ENCODE results near the genes RIOK2 and PAM.

DNA sequence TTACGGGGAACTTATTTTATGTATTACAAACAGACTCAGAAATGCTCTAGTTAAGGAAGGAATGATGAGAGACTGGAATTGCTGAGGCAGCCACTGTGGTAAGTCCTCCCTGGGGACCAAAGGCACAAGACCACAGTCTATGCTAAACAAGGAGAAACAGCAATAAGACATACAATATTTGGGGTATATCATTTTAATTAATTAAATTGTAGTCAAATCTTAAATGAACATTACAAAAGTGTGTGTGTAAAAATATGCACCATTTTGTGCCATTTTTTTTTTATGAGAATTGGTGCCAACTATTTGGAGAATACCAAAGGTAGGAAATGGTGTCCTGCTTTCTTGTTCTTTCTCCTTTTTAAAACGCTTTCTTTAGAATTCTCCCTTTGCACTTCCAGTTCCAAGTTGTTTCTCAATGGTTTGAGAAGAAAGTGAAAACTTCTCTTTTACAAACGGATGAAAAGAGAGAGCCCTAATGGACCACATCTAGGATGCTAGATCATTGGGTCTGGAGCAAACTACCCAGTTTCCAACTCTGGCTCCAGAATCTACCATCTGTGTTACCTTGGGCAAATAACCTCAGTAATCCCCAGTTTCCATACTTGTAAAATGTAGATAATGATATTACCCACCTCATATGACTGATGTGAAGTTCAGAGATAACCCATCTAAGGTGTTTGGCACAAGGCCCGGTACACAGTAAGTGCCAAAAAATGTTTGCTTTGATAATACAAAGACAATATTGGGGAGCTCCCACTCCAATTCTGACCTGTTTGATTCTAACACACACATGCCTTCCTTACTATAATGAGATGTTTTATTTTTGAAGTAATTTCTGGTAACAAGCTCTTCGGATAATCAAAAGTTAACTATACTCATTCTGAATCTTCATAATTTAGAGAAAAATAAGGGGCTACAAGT, 30.8 kb downstream of the ELL2 start:
- RAMPAGE, long total RNA = no peak
- RRBS = no CpG with 5 or more reads among the region's 5 CpGs

- RAMPAGE, long total RNA = no peak
Observed at GRCh38 chr5:95949922-95950330, 11.7 kb downstream of the ELL2 start.

DNA sequence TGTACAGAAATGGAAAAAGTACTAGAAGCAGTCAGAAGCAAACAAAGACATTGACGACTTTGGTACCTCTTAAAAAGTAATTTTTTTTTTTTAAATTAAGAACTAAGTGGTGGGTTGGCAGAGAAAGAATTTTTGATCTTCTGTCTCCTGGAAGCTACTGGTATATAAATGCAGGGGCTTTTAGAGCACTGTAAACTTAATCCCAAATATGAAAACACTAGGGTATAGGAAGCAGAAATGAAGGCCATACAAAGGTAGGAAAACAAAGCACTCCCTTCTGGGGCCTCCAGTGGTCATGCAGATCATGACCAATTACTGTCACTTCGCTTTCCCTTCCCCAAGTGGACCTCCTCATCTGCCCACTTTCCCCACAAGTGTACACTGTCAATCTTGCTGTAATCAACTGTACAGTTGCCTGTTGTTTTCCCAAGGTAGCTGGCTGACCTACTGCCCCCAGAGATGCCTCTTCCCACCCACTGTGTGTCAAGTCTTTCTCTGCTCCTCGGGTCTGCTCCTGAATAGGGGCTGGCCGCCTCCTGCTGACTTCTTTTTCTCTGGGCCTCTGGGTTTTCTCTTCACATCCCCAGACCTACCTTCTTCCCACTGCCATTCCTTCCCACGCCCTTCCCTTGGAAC, 2.7 kb downstream of the ELL2 start:
- RAMPAGE, long total RNA = no peak
- RRBS = no CpG with 5 or more reads among the region's 5 CpGs

DNA sequence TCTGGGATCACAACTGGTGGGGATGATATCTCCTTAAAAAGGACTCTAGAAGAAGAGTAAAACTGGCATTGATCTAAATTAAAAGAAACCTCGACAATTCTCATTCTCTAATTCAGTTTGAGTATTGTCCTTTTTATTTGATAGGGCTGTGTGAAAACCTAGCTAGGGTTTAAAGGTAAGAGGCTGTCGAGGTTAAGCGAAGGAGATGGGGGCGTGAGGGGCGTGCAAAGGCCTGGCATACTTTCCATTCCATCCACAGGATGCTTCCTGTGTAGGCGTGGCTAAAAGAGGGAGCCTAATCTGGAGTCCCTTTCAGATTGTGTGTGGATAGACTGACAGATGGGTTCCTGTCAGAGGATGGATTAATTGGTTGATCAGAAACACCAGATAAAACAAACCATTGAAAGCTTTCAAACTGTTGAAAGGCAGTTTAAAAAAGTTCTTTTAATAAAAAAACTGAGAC, 1.1 kb upstream of the ELL2 start:
- RAMPAGE, long total RNA = no peak
- RRBS = no CpG with 5 or more reads among the region's 6 CpGs

GRCh38 chr5:96145839-96146477, 184.3 kb upstream of the ELL2 start:
- RAMPAGE, long total RNA = no peak
- RRBS = no CpG with 5 or more reads among the region's 1 CpG

- RAMPAGE, long total RNA = no peak
- RRBS = no CpG with 5 or more reads among the region's 19 CpGs
Observed at GRCh38 chr5:96431528-96431983, 1.5 kb downstream of the PCSK1 start.

DNA sequence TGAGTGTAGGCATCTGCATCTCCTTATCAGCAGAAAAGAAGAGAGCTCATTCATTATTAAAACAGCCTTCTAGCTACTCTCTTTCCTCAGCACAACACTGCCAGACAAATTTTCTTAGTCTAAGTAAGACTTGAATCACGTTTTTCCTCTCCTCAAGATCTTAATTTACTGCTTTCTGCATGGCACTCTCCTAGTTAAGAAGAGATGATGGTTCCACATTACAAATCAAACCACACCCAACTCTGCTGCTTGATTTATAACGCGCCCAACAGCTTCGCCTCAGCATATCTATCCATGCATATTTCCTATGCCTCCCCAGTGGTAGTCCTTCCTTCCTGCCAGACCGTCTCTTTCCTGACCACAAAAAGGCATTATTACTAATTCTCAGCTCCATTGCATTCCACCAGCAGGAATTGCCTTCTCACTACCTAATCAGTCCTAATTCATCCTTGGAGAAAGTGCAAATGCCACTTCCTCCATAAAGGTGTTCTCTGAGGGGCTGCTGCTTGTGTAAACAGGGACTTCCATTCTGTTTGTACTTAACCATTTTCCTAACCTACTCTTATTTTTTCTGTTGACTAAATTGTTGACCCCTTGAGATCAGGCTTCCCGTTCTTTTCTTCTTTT, 95.0 kb upstream of the CAST start:
- RAMPAGE, long total RNA = no peak
- RRBS = no CpG with 5 or more reads among the region's 6 CpGs

- RAMPAGE, long total RNA = no peak
- RRBS = under 1% methylated on average over 21 of the region's 63 CpGs
Observed at GRCh38 chr5:96662748-96663608, 802 bp downstream of the CAST start.

DNA sequence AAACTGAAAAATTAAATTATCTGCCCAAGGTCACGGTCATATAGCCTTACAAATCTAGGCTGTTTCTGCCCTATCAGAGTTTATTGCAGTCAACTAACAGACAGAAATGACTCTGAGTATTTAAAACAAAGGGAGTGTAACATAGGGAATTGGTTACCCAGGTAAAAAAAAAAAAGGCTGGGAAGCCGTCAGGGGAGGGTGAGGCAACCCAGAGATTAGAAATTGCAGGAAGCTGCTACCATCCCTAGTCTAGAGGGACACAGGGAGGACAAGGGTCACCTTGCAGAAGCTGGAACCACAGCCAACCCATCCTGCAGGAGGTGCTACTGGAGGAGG, 6.4 kb downstream of the CAST start:
- RAMPAGE, long total RNA = no peak
- RRBS = no CpG with 5 or more reads among the region's 2 CpGs

DNA sequence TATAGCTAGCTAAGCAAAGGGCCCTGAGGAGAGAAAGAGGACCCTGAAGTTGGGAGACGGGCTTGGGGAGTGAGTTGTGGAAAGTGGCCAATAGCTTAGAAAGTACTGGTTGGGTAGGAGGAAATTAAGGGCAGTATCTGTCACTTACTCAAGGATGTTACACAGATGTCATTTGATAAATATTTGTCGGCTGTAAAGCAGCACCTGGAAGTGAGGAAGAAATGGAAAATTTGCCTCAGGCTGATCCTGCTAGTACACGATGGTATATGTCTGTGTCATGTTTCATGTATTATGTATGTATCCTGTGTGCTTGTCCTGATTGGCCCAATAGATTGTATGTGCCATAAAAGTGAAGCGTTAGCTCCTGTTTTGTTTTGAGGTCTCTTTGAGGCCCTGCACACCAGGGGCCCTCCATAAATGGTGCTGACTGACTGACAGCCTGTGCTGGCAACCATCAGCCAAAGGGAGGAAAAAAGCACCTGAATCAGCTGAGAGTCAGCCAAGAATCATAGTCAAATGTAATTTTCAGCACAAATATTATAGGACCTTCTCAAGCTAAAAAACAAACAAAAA, 11.9 kb upstream of the LNPEP start:
- RAMPAGE, long total RNA = no peak
- RRBS = no CpG with 5 or more reads among the region's 4 CpGs

- RAMPAGE, long total RNA = no peak
- RRBS = no CpG with 5 or more reads among the region's 3 CpGs
Observed at GRCh38 chr5:97009253-97010043, 73.6 kb downstream of the LNPEP start.

GRCh38 chr5:97034049-97034526, 98.2 kb downstream of the LNPEP start:
- RAMPAGE, long total RNA = no peak
- RRBS = no CpG with 5 or more reads among the region's 4 CpGs

- RAMPAGE, long total RNA = start-site peak on the minus strand at chr5:97183189-97183247, 169 and 251 reads in 2 replicates
- RRBS = no CpG with 5 or more reads among the region's 32 CpGs
Observed at GRCh38 chr5:97182430-97183370, at the start of gene RIOK2. TSS of gene RIOK2 (minus strand) at chr5:97183247.

DNA sequence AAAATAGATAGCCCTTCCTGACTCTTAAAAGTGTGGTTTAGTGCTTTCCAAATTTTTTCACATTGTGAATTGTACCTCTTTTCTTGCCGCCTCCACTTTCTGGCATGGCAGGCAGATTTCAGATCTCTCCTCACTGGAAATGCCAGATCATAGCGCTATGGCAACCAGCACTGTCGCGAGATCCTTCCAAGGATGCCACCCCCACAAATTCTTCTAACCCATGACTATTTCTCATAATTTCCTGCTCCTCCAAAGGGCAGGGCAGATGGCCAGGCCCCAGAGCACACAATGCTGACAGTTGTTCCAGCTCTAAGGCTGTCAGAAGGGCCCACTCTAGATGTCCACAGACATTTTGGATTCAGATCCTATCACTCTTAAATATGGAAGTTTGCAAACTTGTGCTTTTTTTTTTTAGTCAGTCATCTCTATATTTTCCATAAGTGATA, 446.2 kb upstream of the RIOK2 start:
- RAMPAGE, long total RNA = no peak
- RRBS = no CpG with 5 or more reads among the region's 4 CpGs

DNA sequence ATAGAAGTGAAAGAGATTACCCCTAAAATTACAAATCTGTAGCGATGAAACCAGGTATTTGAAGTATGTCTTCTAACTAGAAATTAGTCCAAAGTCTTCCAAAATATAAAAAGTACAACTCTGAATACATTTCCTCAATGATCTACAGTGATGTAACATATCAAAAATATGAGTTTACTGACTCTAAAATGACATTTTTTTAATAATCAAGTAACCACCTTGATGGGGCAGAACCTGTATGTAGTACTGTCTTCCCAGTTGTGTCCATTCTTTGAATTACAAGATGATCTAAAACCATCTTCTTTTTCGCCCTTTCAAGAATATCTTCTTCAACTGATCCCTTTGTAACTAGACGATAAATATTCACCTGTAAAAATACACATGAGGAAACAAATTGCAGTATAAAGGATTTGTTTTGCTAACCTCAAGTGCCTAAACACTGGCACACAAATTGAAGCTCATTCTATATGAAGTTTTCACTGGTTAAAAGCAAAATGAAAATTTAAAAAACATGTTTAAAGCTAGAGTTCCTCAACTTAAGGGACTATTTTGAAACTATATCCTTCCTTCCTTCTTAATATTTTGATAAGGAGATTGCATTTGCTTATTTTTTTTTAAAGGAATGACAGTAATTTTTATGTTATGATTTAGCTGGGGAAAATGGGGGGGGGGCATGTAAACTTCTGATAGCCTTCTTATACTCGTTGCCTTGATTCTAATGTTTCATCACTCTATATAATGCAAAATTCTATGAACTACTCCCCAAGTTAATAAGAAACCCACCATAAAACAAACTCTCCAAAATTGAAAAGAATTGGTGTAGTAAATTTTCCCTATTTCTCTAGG, 46.8 kb downstream of the CHD1 start:
- RAMPAGE, long total RNA = no peak
- RRBS = no CpG with 5 or more reads among the region's 4 CpGs

- RAMPAGE, long total RNA = no peak
- RRBS = no CpG with 5 or more reads among the region's 6 CpGs
Observed at GRCh38 chr5:98888843-98889683, 39.7 kb downstream of the CHD1 start.

GRCh38 chr5:98922216-98922555, 6.6 kb downstream of the CHD1 start:
- RAMPAGE, long total RNA = no peak
- RRBS = no CpG with 5 or more reads among the region's 1 CpG

DNA sequence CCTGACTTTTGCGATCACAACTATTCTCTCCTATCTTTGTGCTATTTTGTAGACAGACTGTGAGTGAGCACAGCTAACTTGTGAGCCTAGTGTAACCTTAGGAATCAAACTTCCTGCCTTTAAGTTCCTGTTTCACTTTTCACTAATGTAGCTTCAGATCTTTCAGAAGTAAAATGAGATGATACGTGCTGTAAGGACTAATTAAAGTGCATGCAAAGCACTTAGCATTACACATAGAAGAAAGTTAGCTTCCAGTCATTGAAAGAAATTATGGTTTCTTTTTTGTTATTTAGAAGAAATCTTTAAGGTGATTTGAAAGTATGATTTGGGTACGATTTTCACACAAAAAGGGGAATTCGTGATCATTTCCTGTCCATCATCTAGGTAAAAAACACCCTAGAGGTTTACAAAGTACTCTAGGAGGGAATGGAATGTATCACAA, 122.7 kb downstream of the ST8SIA4 start:
- RAMPAGE, long total RNA = no peak
- RRBS = no CpG with 5 or more reads among the region's 4 CpGs

GRCh38 chr5:102754612-102755423, at the start of gene PAM:
TSS of gene PAM (plus strand) at chr5:102755305.
- RAMPAGE, long total RNA = no peak
- RRBS = 1% methylated on average over 36 of the region's 71 CpGs

GRCh38 chr5:102802591-102803233, 47.6 kb downstream of the PAM start:
- RAMPAGE, long total RNA = no peak
- RRBS = no CpG with 5 or more reads among the region's 4 CpGs